ENCODE data around the gene DENND2D.

GRCh38 chr1:109623333-109624385 lies 4.0 kb downstream of the AMPD2 start:
- PRO-cap: no peak
- RAMPAGE, long total RNA, 3 experiments: no peak in any of the 3 experiments

DNA sequence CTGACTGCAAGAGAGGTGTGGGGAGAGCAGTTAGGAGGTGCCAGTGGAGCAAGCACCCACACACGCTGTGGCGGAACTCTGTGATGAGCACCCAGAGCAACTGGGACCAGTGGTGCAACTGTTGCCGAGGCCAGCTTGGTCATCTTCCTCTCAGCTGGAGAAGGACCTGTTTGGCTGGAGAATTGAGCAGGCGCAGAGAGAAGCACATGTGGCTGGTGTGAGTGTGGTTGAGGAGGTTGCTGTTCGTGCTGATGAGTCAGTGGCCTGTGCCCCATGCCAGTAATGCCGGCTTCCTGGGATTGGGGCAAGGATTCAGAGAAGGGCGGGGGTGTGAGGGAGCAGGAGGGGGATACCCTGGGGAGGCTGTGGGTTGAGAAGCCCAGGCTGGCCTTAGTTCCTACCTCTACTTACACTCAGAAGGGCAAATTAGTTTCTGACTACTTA lies 57.5 kb upstream of the EPS8L3 start:
- PRO-cap: no peak
- RAMPAGE, long total RNA, 3 experiments: no peak in any of the 3 experiments

DNA sequence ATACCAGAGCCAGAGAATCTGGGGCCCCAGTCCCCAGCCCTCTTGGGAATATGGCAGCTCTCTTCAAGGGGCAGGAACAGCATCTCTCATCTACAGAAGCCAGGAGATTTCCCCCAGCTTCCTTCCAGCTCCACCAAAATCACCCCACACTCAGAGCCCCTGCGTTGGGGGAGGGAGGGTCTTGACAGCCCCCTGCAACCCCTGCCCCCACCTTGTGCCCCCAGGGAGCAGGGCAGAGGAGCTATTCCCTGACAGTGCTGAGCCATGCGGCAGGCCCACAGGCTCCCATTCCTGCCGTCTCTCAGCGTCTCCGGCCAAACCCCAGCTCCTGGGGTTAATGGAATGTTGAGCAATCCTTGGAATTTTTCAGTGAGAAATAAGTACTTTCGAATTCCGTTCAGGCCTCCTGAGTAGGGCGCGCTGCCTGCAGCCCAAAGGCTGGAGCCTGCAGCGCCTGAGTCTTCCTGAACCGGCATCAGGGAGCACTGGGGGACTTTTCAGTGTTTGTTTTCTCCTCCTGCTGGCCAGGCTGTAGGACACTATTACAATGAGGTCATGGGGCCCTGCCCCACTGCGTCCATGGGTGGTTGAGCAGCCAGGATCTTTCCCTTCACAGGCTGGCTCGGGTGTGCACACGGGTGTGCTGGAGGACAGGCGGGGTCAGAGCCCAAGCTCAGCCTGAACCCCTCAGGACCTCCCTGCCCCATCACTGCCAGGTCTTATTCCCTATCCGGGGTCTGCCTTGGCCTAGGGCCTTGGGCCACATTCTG lies 33.3 kb upstream of the CSF1 start:
- PRO-cap: bidirectional peak, plus-strand start at position 613 of the sequence, minus-strand start at position 303 of the sequence
- RAMPAGE, long total RNA, 3 experiments: no peak in any of the 3 experiments

GRCh38 chr1:109929264-109929562 lies 18.6 kb downstream of the CSF1 start:
- PRO-cap: no peak
- RAMPAGE, long total RNA, 3 experiments: no peak in any of the 3 experiments

GRCh38 chr1:109959888-109960510 lies 24.6 kb upstream of the AHCYL1 start:
- PRO-cap: no peak
- RAMPAGE, long total RNA, 3 experiments: no peak in any of the 3 experiments

- PRO-cap: no peak
- RAMPAGE, long total RNA, 3 experiments: no peak in any of the 3 experiments
These were observed 2.6 kb downstream of the ALX3 start for GRCh38 chr1:110067789-110068371.

DNA sequence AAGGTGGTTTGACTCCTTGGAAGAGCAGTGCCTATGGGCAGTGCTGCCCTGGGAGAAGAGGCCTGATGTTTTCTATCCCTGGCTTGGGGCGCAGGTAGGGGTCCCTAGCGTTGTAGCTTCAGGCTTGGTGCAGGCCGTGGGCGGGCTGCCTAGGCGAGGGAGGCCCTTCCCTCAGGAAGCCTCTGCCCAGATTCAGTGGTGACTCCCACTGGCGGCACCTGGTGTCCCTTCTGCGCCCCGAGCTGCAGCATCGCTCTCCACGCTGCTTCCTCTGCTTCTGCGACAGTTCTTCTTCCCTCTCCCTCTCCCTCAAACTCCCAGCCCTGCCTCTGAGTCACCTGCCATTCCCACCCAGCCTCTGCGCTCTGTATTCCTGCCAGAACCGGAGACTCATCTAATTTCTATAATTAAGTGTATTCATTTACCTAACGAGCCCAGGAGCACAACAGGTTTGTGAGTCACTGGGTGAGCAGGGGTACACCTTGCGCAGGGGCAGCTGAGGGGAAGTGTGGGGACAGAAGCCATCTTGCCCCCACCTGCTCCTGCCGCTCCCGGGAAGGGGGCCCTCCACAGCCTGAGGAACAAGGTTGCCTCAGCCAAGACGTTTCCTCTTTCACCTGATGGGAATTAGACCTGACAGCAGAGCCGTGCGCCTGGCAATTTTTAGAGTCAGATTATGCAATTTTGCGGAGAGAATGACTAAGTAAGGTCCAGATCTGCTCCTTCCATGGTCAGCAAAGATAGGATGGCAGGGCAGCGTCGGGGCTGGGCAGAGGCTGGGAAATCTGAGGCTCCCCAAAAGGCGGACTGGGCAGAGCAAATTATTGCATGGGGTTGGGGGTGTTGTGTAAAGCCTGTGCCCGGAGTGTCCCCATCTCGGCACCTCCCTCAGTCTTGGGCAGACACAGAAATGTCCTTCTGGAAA lies 19.4 kb downstream of the KCNC4 start:
- PRO-cap: no peak
- RAMPAGE, long total RNA, 3 experiments: no peak in any of the 3 experiments

DNA sequence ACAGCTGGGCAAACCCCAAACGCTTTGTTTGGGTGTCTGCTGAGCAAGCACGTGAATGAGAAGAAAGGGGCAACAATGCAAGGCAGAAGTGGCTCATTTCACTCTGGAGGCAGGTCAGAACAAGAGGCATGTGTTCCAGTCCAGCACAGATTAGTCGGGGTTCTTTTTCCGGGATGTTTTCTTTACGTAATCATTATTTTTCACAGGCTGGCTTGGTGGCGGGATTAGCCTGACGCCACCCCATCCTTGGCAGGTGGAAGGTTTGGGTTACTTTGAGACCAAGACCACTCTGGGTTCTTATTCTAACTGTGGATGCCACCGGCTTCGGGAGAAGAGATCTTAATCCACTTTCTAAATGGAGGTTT lies 33.7 kb downstream of the KCNC4 start:
- PRO-cap: no peak
- RAMPAGE, long total RNA, 3 experiments: no peak in any of the 3 experiments

DNA sequence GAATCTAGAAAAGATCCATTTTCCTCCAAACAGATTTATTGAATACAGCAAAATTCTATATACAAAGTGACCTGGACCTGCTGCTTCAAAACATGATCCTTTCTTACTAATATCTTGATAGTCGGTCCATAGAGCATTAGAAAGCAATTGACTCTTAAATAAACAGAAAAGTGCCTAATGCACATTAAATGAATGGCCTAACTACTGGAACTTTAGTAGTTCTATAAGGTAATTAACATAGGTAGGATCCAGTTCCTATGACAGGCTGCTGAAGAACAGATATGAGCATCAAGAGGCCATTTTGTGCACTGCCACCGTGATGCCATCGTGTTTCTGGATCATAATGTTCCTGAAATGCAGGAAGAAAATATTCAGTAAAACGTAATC lies 6.3 kb downstream of the LAMTOR5 start:
- PRO-cap: no peak
- RAMPAGE, long total RNA, 3 experiments: no peak in any of the 3 experiments

DNA sequence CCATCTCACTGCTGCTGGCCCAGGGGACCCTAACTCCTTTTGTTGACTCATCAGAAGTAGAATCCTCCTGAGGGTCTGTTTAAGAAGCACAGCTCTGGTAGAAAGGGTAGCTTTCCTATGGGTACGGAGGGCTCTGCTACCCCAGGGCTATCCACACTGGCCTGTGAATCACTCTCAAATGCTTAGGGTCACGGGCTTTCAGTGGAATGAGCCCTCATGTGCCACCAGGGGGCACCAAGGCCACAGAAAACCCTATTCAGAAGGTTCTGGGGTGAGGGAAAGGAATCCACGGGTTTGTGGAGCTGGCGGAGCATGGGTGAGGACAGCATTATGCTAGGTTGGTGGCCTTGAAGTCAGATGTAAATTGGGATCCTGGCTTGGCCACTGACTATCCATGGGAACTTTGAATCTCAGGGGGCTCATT lies 5.0 kb upstream of the LAMTOR5 start:
- PRO-cap: no peak
- RAMPAGE, long total RNA, 3 experiments: no peak in any of the 3 experiments

DNA sequence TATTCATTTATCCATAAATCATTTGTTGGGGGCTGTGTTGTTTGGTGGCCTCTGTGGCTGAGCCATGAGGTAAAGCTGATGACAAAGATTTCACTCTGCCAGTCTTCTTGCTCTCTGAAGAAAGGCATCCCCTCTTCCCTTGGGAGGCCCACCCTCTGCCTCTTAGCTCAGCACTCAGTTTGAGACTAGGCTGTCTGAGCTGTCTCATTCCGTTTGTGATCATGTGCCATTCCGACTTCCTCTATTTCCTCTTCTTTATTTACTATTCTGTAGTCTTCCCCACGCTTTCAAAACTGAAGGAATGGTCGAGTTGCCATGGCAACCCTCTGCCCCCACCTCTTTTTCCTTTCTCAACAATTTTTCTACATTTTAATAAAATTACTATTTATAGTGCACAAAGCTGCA lies 30.9 kb downstream of the KCNA3 start:
- PRO-cap: no peak
- RAMPAGE, long total RNA, 3 experiments: no peak in any of the 3 experiments

DNA sequence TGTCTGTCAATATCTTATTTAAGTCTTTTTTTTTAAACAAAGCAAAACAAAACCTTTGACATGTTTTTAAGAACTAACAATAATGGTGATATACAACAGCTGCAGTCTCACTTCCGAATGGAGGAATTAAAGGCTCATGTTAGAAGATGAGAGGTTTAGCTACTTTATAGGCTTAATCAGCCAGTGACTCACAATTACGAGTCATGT lies 28.9 kb downstream of the KCNA3 start:
- PRO-cap: unidirectional peak, minus-strand start at position 119 of the sequence
- RAMPAGE, long total RNA, 3 experiments: no peak in any of the 3 experiments

DNA sequence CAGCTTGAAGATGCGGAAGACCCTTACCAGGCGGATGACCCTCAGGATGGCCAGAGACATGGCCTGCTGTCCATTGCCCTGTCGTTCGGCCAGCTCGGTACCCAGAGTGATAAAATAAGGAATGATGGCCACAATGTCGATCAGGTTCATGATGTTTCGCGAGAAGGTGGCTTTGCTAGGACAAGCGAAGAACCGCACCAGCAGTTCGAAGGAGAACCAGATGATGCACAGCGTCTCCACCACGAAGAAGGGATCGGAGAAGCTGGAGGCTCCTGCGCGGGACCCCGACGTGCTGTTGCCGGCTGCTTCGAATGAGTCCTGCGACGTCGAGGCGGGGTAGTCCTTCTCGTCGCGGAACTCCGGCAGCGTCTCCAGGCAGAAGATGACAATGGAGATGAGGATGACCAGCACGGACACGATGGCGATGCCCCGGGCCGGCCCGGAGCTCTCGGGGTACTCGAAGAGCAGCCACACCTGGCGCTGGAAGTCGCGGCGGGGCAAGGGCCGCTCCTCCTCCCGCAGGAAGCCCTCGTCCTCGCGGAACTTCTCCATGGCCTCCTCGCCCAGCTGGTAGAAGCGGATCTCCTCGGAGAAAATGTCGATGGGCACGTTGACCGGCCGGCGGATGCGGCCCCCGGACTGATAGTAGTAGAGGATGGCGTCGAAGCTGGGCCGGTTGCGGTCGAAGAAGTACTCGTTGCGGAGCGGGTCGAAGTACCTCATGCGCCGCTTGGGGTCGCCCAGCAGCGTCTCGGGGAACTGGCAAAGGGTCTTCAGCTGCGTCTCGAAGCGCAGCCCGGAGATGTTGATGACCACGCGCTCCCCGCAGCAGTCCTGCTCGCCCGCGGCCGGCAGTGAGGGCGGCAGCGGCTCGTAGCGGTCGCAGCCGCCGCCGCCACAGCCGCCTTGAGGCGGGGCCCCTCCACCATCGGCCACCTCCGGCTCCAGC lies 787 bp downstream of the KCNA3 start:
- PRO-cap: no peak
- RAMPAGE, long total RNA, 3 experiments: no peak in any of the 3 experiments

- PRO-cap: no peak
- RAMPAGE, long total RNA, 3 experiments: no peak in any of the 3 experiments
These were observed 85.9 kb upstream of the CD53 start for GRCh38 chr1:110786960-110787508.

DNA sequence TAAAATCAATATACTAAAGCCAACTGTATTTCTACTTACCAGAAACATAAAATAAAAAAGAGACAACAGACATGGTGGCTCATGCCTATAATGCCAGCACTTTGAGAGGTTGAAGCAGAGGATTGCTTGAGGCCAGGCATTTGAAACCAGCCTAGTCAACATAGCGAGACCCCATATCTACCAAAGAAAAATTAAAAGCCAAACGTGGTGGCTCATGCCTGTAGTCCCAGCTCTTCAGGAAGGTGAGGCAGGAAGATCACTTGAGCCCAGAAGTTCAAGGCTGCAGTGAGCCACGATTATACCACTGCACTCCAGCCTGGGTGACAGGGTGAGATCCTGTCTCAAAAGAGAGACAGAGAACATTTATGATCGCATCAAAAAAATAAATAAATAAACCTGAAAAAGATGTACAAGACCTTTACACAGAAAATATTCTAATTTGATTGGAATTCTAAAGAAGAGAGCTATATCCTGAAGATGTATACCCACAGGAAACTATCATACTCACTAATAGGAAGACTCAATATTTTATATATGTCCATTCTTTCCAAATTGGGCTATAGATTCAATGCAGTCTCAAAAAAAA lies 33.3 kb downstream of the CD53 start:
- PRO-cap: no peak
- RAMPAGE, long total RNA, 3 experiments: no peak in any of the 3 experiments

- PRO-cap: no peak
- RAMPAGE, long total RNA, 3 experiments: no peak in any of the 3 experiments
These were observed 6.4 kb downstream of the DENND2D start for GRCh38 chr1:111194005-111194468.

DNA sequence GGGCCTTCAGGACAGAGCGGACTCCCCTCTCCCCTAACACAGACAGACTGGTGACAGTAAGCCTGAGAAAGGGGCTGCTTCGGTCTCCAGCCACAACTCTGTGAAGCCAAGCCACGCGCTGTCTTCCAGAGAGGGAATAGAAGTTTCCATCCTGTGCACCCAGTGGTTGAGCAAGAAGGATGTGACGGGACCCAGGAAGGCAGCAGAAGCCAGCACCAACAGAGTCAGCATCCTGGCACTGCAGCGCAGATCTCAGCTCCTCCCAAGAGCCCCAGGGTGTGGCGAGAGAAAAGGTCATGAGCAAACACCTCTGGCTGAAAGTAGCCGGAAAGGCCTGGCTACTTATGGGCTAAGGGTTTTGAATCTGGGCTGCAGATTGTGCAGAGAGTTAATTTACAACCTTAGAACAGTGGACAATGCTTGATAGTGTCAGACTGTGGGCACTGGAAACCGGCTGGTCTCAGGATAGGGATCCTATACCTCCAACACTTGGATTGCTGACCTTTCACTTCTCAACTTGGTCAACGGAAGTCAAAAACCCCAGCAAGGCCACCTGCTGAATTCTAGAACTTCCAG lies at the start of gene DENND2D:
TSS of gene DENND2D (minus strand) at position 183 of the 576 bp plus-strand sequence.
- PRO-cap: bidirectional peak, plus-strand start at position 248 of the sequence, minus-strand start at position 181 of the sequence
- RAMPAGE, long total RNA, 3 experiments: no peak in any of the 3 experiments

- PRO-cap: no peak
- RAMPAGE, long total RNA, 3 experiments: no peak in any of the 3 experiments
These were observed 4.7 kb upstream of the CHI3L2 start for GRCh38 chr1:111222705-111223403.

DNA sequence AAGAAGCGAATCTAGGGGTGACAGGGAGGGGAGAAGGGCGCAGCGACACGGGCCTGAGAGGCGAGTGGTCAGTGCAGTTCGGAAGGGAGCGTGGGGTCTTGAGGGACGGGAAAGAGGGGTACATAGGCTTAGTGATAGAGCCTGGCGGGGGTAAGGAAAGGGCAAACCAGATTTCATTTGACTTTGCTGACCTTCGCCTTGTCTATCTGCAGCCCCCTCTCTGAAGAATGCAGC lies 278 bp downstream of the ATP5PB start:
- PRO-cap: no peak
- RAMPAGE, long total RNA, 3 experiments: no peak in any of the 3 experiments

- PRO-cap: no peak
- RAMPAGE, long total RNA, 3 experiments: start-site peak on the minus strand in 1 of 3 experiments, at chr1:111488776-111488849 at its widest, 167 reads per replicate
These were observed 14.8 kb downstream of the ADORA3 start for GRCh38 chr1:111488578-111489147.

All from subcutaneous adipose tissue (tissue), 3 donors.